Kidney epithelial cell (primary cell): ENCODE measurements around the genes GAB3, DKC1, F8 and SPRY3.

- RAMPAGE, long total RNA: no peak
- RRBS: no CpG with 5 or more reads among the region's 15 CpGs
Observed at GRCh38 chrX:154380543-154381123, 1.5 kb downstream of the EMD start.

GRCh38 chrX:154382551-154383493 is 3.7 kb downstream of the EMD start:
- RAMPAGE, long total RNA: no peak
- RRBS: no CpG with 5 or more reads among the region's 12 CpGs

DNA sequence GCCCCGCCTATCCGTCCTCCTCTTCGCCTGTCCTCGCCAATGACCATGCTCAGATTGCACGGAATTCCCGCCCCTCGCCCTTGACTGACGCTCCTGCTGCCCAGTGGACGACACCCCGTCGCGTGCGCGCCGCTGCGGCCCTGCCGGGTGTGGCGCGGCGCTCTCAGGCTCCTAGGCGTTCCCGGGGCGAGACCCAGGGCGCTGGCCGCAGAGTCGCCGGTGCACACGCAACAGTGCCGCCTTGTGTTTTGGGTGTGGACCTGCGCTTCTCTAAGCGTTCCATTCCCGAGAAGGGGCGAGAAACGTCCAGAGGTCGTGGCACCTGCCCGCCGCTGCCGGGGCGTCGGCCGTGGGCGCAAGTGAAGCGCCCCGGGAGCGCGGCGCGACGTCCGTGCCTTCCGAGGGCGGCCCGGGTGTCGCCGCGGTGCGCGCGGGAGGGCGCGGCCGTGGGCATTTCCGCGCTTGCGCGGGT is 8.1 kb upstream of the RPL10 start:
- RAMPAGE, long total RNA: no peak
- RRBS: no CpG with 5 or more reads among the region's 66 CpGs

DNA sequence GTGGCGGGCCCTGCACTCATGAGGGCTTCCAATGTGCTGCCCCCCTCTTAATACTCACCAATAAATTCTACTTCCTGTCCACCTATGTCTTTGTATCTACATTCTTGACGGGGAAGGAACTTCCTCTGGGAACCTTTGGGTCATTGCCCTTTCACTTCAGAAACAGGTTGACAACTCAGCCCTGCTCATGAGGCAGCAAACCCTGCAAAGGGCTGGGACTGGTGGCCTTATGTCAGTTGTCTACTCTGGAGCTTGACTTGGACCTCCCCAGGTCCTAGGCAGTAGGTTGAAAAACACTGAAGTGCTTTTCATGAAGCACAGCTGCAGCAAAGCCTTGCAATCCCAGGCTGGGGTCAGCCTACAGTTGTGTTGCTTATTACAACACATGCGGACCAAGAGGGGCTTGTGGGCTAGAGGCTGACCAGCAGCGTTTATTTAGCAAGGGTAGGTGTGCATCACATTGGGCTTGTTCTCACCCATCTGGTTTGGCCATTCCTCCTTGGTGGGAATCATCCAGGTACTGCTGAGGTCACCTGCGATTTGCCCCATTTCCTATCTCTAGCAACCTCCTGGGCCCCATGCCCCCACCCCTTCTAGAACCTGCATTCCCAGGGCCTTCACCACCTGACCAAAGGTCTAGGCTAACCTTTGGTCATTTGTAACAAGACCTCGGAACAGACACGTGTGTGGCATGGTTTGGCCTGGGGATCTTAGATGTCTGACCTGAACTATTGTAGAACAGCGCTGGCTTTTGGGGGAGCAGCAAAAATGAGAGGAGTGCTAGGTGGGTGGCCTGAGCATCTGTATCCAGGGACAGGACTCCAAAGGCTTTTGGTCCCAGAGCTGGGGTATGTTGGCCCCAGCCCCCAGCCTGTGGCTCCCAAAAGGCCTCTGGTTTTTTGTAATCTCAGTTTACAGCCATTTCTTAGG is 2.9 kb downstream of the RPL10 start:
- RAMPAGE, long total RNA: no peak
- RRBS: no CpG with 5 or more reads among the region's 8 CpGs

DNA sequence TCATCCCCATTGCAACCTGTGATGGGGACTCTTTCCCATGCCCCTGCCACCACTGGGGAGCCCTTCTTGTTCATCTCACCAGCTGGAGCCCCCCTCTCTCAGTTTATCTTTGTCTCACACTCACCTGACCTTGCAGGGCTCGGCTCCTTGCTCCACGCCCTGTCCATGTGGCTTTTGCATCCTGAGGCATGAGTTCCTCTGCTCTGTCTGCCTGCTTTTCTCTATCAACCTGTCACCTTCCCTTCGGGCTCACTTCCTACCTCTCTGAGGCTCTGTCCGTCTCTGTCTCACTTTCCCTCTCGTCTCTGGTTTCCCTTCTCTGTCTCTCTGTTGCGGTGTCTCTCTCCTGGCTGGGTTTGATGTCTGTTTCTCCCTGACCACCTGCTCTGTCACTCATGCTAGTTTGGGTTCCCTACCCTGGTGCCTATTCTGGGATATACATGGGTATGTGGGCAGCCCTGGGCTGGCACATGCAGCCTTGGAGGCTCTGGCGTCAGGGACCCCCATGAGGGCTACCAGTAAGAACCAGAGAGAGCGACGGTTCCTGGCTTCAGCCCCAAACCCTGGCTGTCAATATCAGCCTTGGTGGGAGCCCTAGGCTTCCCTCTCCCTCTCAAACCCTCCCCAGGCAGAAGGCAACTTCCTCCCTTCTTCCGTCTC is 490 bp downstream of the DNASE1L1 start:
- RAMPAGE, long total RNA: no peak
- RRBS: no CpG with 5 or more reads among the region's 10 CpGs

GRCh38 chrX:154437328-154437804 is 412 bp downstream of the GDI1 start:
- RAMPAGE, long total RNA: no peak
- RRBS: 12% methylated on average over 12 of the region's 46 CpGs

DNA sequence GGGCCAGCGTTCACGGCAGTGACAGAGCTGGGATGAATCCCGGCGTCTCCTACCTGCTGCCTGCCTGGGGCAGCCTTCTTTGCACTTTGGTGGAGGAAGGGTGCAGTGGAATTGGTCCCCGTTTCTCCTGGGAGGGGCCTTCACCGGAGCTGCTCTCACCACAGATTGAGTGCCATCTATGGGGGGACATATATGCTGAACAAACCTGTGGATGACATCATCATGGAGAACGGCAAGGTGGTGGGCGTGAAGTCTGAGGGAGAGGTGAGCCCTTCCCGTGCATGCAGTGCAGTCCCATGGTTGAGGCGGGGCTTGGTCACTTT is 3.0 kb upstream of the FAM50A start:
- RAMPAGE, long total RNA: no peak
- RRBS: no CpG with 5 or more reads among the region's 10 CpGs

- RAMPAGE, long total RNA: no peak
- RRBS: 27% methylated on average over 17 of the region's 43 CpGs
Observed at GRCh38 chrX:154485762-154486319, 574 bp downstream of the UBL4A start.

GRCh38 chrX:154489788-154490496 is 487 bp downstream of the SLC10A3 start:
- RAMPAGE, long total RNA: no peak
- RRBS: 35% methylated on average over 11 of the region's 35 CpGs

- RAMPAGE, long total RNA: no peak
- RRBS: 47% methylated on average over 7 of the region's 18 CpGs
Observed at GRCh38 chrX:154517242-154517830, 1.3 kb upstream of the FAM3A start.

DNA sequence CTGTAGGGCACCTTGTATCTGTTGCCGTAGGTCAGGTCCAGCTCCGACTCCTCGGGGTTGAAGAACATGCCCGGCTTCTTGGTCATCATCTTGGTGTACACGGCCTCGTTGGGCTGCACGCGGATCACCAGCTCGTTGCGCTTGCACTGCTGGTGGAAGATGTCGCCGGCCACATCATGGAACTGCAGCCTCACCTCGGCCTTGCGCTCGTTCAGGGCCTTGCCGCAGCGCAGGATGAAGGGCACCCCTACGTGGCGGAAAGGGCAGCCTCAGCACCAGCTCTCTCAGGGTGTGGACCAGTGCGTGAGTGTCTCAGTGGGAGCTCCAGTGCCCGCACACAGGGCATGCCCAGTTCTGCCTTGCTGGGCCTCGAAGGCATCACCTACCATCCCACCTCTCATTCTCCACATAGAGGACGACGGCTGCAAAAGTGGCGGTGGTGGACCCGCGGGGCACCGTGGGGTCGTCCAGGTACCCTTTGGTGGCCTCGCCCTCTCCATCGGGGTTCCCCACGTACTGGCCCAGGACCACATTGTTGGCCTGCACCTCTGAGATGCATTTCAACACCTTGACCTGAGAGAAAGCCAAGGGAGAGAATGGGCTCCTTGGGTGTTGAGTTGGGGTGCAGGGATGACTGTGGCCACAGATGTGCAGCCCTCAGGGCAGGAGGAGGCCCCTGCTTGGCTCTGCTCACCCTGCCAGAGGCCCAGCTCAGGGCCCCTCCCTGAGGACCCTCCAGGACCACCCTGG is 13.9 kb downstream of the G6PD start:
- RAMPAGE, long total RNA: no peak
- RRBS: no CpG with 5 or more reads among the region's 32 CpGs

DNA sequence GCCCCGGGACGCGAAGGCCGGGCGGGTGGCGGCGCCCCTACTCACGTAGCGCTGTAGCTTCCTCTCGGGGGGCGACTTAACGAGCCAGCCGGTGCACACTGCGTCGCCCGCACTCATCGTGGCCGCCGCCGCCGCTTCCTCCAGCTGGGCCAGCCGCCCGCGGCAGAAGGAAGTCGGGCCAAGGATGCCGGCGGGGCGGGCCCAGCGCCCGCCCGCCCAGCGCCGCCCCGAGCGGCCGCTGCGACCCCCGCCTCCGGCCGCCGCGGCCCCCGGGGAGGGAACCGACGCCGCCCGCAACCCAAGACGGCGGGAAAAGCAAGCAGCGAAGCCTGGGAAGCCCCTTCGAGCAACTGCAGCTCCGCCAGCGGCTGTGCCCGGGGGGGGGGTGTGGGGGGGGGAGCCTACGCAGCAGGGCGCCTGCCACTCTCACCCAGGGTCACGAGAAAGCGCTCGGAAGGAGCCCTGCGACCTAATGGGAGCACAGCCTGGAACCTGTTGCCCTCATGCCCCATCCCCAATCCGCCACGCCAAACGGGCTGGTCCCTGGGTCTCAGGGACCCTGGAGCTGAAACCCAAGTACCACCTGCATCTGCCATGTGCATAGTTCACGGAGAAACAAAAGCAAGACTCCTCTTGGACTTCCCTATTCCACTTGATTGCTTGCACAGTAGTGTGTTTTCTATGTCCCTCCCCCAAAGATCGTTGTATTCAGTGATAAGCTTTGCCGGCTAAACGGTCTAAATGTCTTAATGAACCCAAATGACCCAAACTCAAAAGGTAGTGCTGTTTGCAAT is at the start of gene GAB3:
TSS of gene GAB3 (minus strand) at position 169 of the 794 bp plus-strand sequence.
- RAMPAGE, long total RNA: start-site peak on the minus strand centred at position 152 of the sequence, 38 bp wide, 7 and 7 reads in 2 replicates
- RRBS: 15% methylated on average over 30 of the region's 67 CpGs

GRCh38 chrX:154762686-154763697 is at the start of gene DKC1:
Gene DKC1 (plus strand): TSS chrX:154762864.
- RAMPAGE, long total RNA: start-site peak on the plus strand at chrX:154762806-154762927, 557 and 631 reads in 2 replicates
- RRBS: 29% methylated on average over 42 of the region's 96 CpGs

DNA sequence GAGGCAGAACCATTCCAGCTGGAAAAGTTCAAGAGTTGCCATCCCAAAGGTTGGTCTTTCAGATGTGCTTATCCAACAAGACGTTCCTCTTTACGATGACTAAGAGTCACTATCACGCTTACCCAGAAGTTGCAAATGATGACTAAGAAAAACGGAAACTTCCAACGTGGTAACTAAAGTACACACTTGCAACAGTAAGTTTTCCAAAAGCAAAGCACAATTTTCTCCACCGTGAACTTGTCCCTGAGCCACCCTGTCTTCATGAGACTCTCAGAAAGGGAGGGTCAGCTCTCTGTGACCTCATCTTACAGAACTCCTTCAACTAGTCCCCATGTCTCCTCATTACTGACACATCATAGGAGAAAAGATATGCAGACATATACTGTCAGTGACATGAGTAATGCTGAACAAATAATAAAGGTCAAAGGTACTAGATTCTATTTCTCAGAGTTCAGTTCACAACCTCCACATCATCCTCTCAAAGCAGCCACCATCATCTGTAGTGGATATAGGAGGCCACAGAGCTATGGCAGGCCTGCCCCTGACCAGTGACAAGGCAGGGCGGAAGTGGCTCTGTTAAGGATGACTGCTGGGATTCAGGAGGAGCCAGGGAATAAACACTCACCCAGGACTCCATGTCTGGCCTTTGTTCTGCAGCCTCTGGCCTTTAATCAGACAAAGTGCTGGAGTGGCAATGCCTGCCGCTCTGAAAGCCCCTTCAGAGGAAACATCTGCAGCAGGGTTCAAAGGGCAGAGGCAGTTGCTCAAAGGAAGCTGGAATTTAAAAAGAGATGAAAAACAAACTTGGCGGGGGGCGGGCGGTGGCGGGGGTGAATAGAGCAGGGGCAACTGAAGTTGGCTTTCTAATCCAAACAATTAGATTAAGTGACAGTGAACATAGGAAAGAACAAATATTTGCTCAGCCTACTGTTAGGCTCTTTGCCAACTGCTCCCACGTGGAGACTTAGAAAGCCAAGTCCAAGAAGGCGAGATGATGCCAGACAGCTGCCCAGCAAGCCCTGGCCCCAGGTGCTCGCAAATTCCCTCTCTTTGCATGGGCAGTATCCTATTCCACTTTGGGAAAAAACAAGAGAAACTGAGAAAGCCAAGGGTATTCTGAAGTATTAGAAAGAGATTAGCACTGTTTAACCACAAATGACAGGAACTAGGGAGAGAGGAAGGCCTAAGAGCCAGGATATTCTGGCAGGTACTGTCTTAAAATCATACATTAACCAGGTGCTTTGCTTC is 5.7 kb downstream of the MPP1 start:
- RAMPAGE, long total RNA: no peak
- RRBS: no CpG with 5 or more reads among the region's 15 CpGs

DNA sequence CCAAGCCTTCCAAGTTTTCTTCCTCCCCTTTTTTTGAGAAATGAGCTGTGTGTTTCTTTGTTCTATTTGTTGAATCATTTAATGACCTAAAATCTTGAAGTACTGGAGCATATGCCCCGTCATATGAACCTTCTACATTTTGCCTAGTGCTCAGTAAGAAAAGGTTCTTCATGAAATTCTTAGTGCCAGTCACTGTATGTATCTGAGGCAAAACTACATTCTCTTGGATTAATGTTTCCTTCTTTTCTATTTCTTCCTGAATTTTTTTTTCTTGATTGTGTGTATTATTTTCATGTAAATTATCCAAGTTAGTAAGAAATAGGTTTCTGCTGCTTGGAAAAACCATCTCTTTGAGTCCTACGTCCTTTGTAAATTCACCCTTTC is 43.7 kb downstream of the F8A1 start:
- RAMPAGE, long total RNA: no peak
- RRBS: no CpG with 5 or more reads among the region's 2 CpGs

DNA sequence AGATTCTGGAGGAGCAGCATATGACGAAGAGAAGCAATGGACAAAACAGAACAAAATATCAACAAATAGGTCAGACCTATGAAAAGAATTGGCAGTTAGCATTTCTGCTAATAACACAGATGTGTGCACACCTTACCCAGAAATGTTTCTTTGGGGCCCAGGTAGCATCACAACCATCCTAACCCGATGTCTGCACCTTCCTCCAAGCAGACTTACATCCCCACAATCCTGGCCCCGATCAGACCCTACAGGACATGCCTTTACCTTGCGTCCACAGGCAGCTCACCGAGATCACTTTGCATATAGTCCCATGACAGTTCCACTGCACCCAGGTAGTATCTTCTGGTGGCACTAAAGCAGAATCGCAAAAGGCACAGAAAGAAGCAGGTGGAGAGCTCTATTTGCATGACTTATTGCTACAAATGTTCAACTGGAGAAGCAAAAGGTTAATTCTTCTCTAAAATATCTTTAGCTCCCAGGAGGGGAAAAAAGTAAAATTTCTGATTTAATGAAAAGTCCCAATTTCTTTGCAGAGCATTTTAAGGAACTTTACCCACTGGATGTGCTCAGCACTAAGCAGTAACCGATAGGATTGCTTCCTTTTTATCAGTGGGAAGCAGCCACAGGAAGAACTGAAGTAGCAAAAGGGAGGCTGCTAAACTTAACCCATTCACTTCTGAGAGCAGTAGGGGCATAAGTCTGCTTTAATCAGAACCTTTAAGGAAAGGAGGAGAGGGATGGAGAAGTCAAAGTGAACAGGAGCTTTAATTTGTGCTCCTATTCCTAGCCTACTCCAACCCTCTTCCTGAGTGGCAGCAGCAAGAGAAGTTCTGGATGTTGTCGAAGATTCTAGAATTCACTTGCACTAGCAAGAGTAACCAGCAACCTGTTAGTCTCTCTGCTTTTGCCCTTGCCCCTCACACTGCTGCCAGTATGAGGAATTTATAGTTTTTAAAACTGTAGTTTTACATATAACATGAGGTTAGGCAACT is at the start of gene F8:
TSS of gene F8 (minus strand) at position 578 of the 992 bp plus-strand sequence.
- RAMPAGE, long total RNA: no peak
- RRBS: no CpG with 5 or more reads among the region's 8 CpGs

GRCh38 chrX:155612086-155612822 is at the start of gene SPRY3:
Gene SPRY3 (plus strand): TSS chrX:155612586.
- RAMPAGE, long total RNA: no peak
- RRBS: no CpG with 5 or more reads among the region's 33 CpGs

DNA sequence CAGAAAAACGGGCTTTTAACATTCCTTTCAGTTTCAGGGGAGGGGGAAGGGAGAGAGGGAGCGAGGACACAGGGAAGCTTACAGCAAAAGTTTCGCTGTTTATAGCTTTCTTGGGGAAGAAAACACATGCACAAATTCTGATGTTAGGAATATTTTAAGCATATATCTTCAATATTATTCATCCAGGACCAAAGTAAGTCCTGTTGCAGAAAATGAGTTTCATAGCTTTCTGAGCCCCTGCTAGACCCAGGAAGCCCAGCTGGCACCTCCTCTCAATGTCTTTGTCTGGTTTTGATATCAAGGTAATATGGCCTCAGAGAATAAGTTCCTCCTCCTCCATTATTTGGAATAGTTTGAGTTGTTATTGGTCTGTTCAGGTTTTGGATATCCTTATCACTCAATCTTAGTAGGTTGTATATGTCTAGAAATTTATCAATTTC is 29.1 kb upstream of the TMLHE start:
- RAMPAGE, long total RNA: no peak
- RRBS: no CpG with 5 or more reads among the region's 3 CpGs

DNA sequence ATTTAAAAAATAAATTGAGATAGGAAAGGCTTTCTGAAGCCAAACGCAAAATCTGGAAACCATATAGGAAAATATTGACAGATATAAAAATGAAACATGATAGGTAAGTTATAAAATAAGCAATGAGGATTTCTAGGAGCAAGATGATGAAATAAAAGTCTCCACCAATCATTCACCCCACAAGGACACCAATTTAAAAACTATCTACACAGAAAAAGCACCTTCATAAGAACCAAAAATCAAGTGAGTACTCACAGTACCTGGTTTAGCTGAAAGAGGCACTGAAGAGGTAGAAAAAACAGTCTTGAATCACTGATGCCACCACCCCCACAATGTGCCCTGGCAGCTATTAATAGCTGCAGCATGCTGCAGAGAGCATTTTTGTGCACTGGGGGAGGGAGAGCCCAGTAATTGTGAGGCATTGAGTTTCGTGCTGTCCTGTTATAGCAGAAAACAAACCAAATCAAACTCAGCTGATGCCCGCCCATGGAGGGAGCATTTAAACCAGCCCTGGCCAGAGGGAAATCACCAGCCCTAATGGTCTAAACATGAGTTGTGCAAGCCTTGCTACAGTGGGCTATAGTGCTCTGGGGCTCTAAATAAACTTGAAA is 106.1 kb upstream of the TMLHE start:
- RAMPAGE, long total RNA: no peak
- RRBS: no CpG with 5 or more reads among the region's 3 CpGs

DNA sequence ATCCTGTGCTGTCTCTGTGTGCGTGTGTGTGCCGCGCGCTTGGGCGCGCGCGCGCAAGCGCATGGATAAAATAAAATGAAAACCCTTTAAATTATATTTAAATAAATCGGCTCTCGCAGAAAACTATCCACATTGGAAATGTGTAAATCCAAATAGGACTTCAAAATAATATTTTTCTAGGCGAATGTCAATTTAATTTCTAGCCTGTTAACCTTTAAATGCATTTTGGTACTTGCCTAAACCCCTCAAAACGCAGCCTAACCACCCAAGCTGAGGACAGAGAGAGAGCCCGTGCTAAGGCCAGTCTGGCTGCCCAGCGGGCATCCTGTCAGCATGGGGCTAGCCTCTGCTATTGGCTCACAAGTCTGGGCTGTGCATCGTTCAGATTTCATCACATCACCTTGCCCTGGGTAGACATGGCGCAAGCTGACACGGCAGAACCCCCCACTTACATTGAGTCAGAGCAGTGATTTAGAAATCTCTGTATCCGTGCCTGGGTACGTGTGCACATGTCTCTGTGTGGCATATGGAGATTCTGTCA is 112.9 kb upstream of the VAMP7 start:
- RAMPAGE, long total RNA: no peak
- RRBS: no CpG with 5 or more reads among the region's 21 CpGs